SK-MEL-5 (cell line): ENCODE measurements around a stretch of chr6.

RAMPAGE:
- cytosol, long total RNA, result no peak
- long total RNA, result no peak
- nucleus, long total RNA, result no peak
These were observed 122.3 kb downstream of the GMDS start for GRCh38 chr6:2122824-2123689.

RAMPAGE:
- cytosol, long total RNA, result no peak
- long total RNA, result no peak
- nucleus, long total RNA, result no peak
These were observed 121.1 kb downstream of the GMDS start for GRCh38 chr6:2124269-2124740.

DNA sequence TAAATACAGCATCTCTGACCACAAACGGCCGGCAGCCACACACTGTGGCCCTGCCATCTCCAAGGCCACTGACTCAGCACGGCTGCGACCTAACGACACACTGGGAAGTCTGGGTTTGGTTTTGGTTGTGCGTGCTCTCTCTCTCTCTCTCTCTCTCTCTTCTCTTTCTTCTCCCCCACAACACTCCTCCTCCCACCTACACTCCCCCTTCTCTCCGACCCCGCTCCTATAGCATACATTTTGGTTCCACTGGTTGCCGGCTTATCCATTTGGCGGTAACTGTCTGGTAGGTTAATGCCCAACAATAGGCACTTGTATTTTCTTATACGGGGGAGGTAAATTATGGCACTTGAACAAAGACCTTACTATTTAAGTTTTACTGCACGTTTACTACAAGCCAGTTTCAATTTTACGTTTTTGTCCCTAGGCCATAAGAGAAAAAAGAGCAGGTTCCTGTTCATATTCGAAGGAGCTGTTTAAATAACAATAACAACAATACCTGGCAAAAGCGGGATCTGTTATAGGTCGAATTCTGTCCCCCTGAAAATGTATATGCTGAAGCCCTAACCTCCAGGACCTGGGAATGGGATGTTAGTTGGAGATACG, 103.6 kb downstream of the GMDS start:
RAMPAGE:
- cytosol, long total RNA, result no peak
- long total RNA, result no peak
- nucleus, long total RNA, result no peak

RAMPAGE:
- cytosol, long total RNA, result no peak
- long total RNA, result no peak
- nucleus, long total RNA, result no peak
These were observed 1.1 kb downstream of the GMDS start for GRCh38 chr6:2244200-2244760.

DNA sequence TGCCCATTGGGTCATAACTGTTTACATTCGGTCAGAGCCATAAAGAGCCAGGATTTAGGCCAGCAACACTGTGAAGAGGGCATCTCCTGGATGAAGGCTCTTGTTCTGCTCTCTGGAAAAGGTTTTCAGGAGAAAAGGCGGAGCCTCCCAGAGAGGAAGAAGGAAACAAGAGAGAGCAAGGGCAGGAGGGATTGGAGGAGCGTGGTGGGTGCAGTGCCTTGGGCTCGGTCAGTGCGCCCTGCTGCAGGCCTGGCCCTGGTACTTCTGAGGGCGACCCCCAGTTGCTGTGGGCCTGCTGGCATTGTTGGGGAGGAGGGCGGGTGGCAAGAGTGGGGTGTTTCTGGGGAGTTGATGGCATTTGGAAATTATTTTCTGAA, 248.4 kb downstream of the MYLK4 start:
RAMPAGE:
- cytosol, long total RNA, result no peak
- long total RNA, result no peak
- nucleus, long total RNA, result no peak

RAMPAGE:
- cytosol, long total RNA, result no peak
- long total RNA, result no peak
- nucleus, long total RNA, result no peak
These were observed 126.8 kb downstream of the MYLK4 start for GRCh38 chr6:2623909-2624368.

GRCh38 chr6:2733104-2734036, 17.4 kb downstream of the MYLK4 start:
RAMPAGE:
- cytosol, long total RNA, result no peak
- long total RNA, result no peak
- nucleus, long total RNA, result no peak

GRCh38 chr6:2760872-2761450, 4.2 kb upstream of the WRNIP1 start:
RAMPAGE:
- cytosol, long total RNA, result no peak
- long total RNA, result no peak
- nucleus, long total RNA, result no peak

GRCh38 chr6:2853543-2854240, 12.0 kb upstream of the SERPINB1 start:
RAMPAGE:
- cytosol, long total RNA, result no peak
- long total RNA, result no peak
- nucleus, long total RNA, result no peak

GRCh38 chr6:2854772-2855615, 13.3 kb upstream of the SERPINB1 start:
RAMPAGE:
- cytosol, long total RNA, result no peak
- long total RNA, result no peak
- nucleus, long total RNA, result no peak

RAMPAGE:
- cytosol, long total RNA, result no peak
- long total RNA, result no peak
- nucleus, long total RNA, result no peak
These were observed 5.7 kb upstream of the SERPINB9 start for GRCh38 chr6:2908293-2909637.

GRCh38 chr6:2951346-2952403, 19.7 kb downstream of the SERPINB6 start:
RAMPAGE:
- cytosol, long total RNA, result no peak
- long total RNA, result no peak
- nucleus, long total RNA, result no peak

DNA sequence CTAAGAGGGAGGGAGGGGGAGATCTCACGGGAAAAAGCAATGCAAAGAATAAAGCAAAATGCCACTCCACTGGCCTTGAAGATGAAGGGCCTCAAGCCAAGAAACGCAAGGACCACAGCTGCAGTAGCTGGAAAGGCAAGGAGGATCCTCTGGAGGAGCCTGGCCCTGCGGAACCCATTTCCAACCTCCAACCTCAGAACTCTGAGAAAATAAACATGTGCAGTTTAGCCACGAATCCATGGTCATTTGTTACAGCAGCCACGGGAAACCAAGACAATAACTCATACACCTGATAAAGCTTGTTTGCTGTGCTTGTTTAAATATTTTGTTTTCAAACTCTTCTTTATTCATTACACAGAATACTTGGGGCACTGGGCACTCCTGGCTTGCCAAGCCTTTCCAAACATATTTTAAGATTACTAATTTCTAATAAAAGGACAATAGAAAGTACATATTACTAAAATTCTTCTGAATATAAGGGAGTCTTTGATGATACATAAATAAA, 10.4 kb downstream of the SERPINB6 start:
RAMPAGE:
- cytosol, long total RNA, result no peak
- long total RNA, result no peak
- nucleus, long total RNA, result no peak

RAMPAGE:
- cytosol, long total RNA, result no peak
- long total RNA, result no peak
- nucleus, long total RNA, result no peak
These were observed 1.5 kb downstream of the SERPINB6 start for GRCh38 chr6:2969911-2970310.

GRCh38 chr6:3080856-3081167, 12.5 kb downstream of the RIPK1 start:
RAMPAGE:
- cytosol, long total RNA, result no peak
- long total RNA, result no peak
- nucleus, long total RNA, result no peak

DNA sequence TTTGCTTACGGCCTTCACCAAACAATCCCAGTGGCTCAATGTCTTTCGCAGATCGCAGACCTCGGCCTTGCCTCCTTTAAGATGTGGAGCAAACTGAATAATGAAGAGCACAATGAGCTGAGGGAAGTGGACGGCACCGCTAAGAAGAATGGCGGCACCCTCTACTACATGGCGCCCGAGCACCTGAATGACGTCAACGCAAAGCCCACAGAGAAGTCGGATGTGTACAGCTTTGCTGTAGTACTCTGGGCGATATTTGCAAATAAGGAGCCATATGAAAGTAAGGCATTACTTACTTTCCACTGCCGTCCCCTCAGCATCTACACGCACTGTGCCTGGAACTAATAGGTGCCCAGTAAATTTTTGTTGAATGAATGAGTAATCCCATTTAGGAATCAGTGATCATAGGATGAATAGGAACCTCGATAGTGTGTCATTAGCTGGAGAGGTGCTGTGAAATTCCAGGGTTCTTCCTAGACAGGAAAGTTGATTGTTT, 14.8 kb downstream of the RIPK1 start:
RAMPAGE:
- cytosol, long total RNA, result no peak
- long total RNA, result no peak
- nucleus, long total RNA, result no peak

DNA sequence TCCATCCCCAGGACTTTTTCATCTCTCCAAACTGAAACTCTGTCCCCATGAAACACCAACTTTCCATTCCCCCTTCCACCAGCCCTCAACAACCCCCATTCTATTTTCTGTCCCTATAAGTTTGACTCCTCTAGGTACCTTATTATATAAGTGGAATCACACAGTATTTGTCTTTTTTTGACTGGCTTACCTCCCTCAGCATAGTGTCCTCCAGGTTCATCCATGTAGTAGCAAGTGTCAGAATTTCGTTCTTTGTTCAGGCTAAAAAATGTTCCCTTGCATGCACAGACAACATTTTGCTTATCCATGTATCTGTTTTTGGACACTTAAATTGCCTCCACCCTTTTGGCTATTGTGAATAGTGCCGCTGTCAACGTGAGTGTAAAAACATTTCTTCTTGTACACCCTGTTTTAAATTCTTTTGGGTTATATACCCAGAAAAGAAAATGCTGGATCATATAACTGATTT, 878 bp upstream of the BPHL start:
RAMPAGE:
- cytosol, long total RNA, result no peak
- long total RNA, result no peak
- nucleus, long total RNA, result no peak

DNA sequence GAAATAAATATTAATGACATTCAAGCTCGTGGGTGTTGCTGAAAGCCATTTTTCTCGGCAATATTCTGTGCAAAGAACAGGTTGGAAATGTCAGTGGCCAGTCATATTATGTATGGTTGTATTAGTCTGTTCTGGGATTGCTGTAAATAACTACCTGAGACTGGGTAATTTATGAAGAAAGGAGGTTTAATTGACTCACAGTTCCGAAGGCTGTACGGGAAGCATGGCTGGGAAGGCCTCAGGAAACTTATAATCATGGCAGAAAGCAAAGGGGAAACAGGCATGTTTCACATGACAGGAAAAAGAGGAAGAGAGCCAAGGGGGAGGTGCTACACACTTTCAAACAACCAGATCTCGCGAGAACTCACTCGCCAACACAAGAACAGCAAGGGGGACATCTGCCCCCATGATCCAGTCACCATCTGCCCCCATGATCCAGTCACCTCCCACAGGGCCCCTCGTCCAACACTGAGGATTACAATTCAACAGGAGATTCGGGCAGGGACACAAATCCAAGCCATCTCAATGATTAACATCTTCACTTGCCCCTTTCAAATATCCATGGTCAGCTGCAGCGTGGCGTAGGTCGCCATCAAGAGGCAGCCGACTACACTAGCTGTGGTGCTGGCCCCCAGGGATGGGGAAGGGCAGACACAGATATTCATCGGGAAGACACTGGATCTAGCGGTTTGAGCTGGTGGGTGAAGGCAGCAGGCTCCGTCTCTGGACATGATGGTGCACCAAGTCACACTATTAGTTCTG, 31.8 kb downstream of the TUBB2B start:
RAMPAGE:
- cytosol, long total RNA, result no peak
- long total RNA, result no peak
- nucleus, long total RNA, result no peak

RAMPAGE:
- cytosol, long total RNA, result no peak
- long total RNA, result no peak
- nucleus, long total RNA, result no peak
These were observed 11.0 kb upstream of the PSMG4 start for GRCh38 chr6:3247514-3248474.

DNA sequence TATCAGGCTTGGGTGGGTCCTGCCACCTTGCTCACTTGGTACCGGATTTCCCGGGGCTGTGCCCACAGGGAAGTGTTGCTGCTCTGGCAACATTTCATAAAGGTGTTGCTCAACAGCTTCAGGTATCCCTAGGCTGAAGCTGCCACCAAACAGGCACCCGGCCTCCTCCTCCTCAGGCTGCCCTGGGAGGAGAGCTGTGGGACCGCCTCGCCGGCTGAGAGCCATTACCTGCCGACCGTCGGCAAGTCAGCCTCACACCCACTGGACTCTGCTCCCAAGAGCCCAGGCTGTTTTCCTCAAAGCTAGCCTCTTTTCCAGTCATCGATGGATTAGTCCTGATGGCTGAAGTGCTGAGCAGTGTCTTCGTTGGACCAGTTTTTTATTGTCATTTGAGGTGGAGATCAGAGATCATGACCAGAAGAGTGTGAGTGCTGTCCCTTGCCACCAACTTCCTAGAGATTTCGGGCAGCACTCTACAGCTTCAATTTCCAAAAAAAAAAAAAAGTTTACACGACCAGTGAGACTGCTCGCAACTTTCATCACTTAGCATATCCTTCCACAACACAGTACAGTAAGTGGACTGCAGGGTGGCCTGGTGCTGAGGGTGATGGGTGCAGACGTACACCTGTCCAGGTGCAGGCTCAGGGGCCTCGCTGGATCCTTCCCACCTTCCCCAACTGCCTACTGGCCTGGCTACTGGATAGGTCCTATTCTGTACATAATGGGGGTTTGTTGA, 11.8 kb downstream of the PSMG4 start:
RAMPAGE:
- cytosol, long total RNA, result no peak
- long total RNA, result no peak
- nucleus, long total RNA, result no peak